Gallbladder (tissue), 1 donor: ENCODE data around the genes DDR2 and NUF2.

DNA sequence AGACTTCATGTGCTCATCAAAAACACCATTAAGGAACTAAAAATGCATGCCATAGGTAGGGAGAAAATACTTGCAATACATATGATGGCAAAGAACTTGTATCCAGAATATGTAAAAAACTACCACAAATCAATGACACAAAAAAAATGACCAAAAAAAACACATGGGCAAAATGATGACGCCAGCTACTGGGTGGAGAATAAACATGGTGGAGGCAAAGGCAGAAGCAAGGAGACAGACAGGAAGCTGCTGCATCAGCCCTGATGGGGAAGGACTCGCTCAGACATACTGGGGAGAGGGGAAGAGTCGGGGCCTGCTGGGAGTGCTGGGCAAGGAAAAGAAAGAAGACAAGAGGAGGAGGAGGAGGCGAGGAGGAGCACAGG lies 24.4 kb downstream of the OLFML2B start:
- PRO-cap: no peak

DNA sequence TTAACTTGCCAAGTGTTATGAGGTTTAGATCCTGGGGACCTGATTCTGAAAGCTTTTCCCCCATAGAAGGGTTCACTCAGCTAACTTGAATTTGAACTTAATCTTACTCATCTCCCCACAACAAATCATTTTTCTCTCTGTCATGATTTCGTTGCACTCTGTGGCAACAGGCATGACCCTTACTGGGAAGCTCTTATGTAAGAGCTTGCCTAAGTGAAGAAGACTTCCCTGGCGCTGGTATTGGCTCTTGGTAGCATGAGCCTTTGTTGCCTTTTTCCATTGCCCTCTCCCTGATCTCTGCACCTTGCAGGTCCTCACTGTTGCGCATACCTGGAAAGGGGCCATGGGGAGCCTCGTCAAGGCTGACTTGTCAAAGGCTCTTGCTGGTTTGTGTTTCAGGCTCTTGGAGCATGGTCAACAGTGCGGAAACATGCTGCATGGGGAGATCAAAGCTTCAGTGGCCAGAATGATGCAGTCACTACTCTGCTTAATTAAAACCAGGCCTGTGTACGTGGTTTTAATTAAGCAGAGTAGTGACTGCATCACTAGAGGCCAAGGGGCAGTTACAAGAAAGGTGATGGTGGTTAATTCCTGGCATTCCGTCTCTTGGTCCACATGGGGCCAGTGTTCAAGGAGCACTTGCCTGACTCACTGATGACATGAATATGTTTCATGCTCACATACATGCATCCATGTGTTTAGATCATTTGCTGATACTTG lies 141.3 kb downstream of the SPATA46 start:
- PRO-cap: no peak

DNA sequence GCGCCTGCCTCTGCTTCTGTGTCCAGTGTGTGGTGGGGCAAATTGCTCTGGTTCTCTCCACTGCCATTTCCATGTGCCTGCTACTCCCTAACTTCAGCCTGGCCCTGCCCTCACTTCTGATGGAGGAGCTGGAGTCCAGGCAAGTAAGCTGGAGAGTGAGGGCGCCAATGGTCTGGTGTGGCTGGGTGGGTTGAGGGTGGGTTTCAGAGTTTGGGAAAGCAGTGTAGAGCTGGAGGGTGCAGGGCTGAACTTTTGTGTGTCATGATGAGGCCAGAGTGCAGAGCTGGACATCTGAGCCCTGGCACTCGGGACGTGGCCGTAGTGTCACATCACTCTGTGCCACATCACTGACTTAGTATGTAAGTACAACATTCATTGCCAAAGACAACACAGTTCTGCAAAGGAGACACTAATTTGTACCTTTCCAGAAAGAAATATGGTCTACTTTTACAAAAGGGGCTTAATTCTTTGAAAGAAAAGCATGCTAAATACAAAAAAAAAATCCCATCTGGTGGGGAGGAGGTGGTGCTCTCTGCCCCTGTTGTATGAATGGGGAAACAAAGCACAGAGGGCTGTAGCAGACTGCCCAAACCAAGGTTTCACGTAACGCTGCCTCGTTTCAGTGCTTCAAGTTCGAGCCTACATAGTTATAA lies 15.7 kb downstream of the SPATA46 start:
- PRO-cap: no peak

- PRO-cap: no peak
Observed at GRCh38 chr1:162497931-162498764, 530 bp downstream of the UHMK1 start.

- PRO-cap: unidirectional peak, plus-strand start at chr1:162632555
Observed at GRCh38 chr1:162631917-162632664, at the start of gene DDR2. DDR2 (plus strand) TSS chr1:162632464.

- PRO-cap: no peak
Observed at GRCh38 chr1:162634276-162635021, 2.2 kb downstream of the DDR2 start.

- PRO-cap: no peak
Observed at GRCh38 chr1:162719639-162720292, 70.7 kb upstream of the HSD17B7 start.

- PRO-cap: no peak
Observed at GRCh38 chr1:162868769-162869197, 7.8 kb upstream of the CCDC190 start.

DNA sequence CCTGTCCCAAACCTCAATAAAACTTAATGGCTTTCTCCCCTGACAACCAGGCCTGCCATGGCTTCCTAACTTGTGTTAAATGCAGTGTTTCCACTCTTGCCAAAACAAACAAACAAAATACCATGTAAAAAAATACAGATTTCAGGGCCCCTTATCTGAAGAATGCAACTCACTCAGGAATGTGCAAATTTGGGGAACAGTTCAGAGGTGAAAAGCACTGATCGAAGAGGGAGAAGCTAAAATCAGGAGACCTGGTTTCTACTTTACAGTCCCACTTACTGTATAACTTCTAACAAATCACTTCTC lies 814 bp upstream of the NUF2 start:
- PRO-cap: no peak

DNA sequence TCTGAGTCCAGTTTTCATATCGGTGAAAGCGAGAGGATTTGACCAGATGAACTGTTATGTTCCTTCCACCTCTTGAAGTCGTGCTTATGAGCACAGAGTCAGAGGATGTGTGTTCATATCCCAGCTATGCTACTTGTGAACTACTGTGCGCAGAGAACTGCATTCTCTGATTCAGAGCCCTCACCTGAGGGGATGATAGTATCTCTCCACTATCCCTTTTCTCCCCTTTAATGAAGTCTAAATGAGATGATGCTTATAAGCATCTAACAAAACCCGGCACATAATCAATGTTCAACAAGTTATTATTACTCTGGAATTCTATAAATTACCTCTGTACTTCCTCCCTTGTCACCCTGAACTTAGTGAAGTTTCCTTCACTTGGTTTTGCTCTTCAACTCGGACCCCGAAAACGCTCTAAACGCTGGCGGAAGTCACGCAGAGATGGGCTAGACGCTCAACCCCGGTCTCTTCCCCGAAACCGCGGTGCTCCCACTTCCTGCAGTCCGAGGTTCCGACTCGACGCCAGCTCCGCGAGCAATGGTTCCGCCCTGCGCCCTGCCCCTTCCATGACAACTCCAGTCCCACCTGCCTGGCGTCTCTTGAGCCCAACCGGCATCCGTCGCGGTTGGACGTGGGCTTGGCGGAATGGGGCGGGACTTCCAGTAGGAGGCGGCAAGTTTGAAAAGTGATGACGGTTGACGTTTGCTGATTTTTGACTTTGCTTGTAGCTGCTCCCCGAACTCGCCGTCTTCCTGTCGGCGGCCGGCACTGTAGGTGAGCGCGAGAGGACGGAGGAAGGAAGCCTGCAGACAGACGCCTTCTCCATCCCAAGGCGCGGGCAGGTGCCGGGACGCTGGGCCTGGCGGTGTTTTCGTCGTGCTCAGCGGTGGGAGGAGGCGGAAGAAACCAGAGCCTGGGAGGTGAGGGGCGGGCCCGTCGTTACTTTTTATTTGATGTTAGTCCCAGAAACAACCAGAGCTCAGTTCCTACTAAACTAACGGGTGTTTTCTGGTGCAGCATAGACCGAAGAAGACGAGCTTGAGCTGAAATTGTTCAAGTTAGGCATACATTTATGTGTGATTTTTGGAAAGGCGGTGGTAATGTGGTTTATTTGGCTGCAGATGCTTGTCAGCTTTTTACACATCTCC lies at the start of gene NUF2:
Gene NUF2, plus strand, starts transcription at position 662 of the 1,148 bp plus-strand sequence.
- PRO-cap: unidirectional peak, minus-strand start at position 482 of the sequence; unidirectional peak, minus-strand start at position 577 of the sequence

GRCh38 chr1:164356639-164356894 lies 202.4 kb upstream of the PBX1 start:
- PRO-cap: no peak

DNA sequence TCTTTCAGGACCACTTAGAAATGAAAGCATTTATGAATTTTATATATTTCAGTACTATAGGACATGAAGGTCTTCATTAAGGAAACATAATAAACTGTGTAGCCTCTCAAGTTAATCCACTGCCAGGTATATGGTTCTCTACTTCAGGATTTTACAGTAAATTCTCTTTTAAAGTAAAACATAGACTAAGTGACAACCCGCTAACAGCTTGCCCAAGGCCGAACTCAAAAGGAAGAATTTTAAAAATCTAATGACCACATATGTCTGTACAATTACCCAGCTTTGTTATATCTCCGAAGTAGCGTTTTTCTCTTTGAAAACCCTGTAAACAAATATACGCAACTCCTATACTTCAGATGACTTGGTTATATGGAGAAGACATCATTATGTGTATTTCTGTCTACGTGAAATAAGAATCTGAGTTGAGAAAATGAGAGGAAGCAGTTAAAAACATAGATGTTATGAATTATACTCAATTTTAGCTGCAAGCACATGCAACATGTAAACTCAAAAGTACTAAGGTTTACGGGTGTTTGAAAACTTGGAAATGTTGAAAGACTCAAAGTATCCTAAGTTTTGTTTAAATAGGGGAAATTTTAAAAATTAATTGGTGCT lies 2.0 kb downstream of the PBX1 start:
- PRO-cap: no peak

DNA sequence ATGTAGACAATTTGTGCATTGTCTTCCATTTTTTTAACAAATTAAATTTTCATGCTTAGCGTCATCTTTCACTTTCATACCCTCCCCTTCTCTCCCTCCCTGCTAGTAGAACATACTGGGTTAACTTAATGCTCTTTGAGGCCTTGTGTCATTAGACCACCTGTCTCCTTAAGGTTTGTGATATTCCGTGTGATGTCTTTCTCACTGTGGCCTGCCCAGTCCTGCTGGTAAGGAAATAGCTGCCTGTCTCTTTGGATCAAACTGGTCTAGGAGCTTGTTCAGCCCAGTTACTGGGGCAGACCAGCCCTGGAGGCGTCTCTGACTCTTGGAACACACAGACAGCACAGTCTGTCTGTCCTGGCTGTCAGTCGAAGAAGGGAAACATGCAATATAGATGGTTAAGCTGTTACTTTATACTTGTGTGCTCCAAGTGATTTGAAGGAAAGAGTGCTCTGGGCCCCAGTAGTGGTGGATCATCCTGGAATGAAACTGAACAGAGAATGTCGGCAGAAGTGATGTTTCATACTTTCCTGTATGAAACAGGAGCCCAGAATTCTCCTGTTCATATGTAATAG lies 20.4 kb downstream of the PBX1 start:
- PRO-cap: no peak

GRCh38 chr1:164608372-164608776 lies 49.4 kb downstream of the PBX1 start:
- PRO-cap: no peak

DNA sequence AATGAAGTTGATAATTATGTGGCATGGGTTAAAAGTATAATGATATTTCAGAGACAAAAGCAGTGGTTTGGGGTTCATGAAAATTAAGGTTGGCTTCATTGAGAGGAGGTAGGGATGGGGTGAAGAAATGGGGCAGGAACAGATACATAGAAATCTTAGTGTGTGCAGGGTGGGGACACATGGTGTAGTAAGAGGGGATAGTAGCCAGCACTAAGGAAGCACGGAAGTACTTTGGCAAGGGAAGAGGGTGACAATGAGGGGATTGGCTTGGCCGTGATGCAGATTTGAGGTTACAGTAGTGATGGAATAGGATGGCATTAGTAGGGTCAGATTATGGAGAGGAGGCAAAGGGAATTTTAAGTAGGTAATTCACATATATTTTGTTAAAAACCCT lies 118.6 kb downstream of the PBX1 start:
- PRO-cap: no peak

GRCh38 chr1:164695780-164696231 lies 136.8 kb downstream of the PBX1 start:
- PRO-cap: no peak

- PRO-cap: no peak
Observed at GRCh38 chr1:164734433-164735309, 175.7 kb downstream of the PBX1 start.

- PRO-cap: no peak
Observed at GRCh38 chr1:164853074-164853414, 294.1 kb downstream of the PBX1 start.

DNA sequence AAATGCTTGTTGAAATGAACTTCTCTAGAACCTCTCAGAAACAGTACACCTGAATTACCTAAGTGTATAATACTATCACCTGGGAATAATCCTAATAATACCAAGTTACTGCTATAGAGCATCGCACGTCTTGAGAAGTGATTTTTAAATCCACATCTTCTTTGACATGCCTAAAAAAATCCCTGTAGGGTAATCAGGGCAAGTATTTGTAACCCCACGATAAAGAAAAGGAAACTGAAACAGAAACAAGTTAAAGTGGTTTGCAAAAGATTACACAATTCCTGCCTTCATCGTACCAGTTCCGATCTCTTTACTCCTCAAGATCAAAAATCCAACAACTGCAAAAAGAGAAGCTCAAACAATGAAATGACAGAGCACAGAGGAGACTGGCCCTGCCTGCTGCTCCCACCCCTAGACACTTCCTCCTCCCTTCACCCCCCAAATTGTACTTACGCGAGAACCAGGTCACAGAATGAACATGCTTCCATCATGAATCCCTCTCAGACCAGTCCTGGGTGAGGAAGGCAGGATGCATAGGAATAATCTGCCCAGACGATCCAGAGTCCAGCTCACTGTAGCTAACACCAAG lies 20.5 kb downstream of the RXRG start:
- PRO-cap: no peak

- PRO-cap: no peak
Observed at GRCh38 chr1:165669207-165669461, 29.2 kb downstream of the ALDH9A1 start.